Temporal lobe (tissue), 2 donors: ENCODE measurements around a stretch of chr13.

- RAMPAGE, long total RNA = no peak
Measured at GRCh38 chr13:26412161-26412764, 145.2 kb upstream of the WASF3 start.

- RAMPAGE, long total RNA = no peak
Measured at GRCh38 chr13:26968276-26969581, 202.9 kb downstream of the USP12 start.

DNA sequence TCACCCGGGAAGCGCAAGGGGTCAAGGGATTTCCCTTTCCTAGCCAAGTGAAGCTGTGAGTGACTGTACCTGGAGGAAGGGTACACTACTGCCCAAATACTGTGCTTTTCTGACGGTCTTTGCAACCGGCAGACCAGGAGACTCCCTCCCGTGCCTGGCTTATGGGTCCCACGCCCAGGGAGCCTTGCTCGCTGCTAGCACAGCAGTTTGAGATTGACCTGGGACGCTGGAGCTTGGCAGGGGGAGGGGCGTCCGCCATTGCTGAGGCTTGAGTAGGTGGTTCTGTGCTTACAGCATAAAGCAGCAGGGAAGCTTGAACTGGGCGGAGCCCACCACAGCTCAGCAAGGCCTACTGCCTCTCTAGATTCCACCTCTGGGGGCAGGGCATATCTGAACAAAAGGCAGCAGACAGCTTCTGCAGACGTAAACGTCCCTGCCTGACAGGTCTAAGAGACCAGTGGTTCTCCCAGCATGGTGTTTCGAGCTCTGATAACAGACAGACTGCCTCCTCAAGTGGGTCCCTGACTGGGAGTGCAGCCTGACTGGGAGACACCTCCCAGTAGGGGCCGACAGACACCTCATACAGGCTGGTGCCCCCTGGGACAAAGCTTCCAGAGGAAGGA lies 45.8 kb downstream of the USP12 start:
- RAMPAGE, long total RNA = no peak

DNA sequence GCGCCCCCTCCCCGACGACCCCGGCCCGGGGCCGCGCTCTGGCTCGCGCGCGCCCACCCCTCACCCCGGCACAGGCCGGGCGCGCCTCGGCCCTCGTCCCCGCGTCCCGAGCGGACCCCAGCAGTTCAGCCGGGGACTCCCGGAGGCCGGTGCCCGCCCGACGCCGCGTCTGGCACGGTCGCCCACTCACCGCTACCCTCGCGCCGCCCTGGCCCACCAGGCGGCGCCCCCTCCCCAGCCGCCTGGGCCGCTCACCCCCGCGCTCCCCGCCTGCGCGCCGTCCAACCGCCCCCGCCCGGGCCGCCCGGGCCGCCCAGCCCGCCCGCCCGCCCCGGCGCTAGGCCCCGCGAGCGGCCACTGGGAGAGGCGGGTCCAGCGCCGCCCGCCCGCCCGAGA lies 456 bp downstream of the USP12 start:
- RAMPAGE, long total RNA = no peak

DNA sequence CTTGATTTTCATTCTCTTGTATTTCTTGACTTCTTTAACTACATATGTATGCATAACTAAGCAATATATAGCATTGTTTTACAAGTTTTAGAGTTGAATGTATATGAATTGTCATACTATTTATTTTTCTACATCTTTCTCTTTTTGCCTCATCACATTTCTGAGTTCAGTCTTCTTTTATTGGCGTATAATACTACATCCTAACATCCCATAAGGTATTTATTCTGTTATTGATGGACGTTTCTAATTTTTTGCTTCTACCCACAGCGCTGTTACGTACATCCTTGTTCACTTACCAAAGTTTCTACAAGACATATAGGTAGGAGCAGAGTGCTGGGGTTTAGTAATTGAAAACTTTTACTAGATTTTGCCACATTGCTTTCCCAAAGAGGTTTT lies 707 bp upstream of the RPL21 start:
- RAMPAGE, long total RNA = no peak

GRCh38 chr13:27404516-27405291 lies 19.7 kb upstream of the GTF3A start:
- RAMPAGE, long total RNA = no peak

DNA sequence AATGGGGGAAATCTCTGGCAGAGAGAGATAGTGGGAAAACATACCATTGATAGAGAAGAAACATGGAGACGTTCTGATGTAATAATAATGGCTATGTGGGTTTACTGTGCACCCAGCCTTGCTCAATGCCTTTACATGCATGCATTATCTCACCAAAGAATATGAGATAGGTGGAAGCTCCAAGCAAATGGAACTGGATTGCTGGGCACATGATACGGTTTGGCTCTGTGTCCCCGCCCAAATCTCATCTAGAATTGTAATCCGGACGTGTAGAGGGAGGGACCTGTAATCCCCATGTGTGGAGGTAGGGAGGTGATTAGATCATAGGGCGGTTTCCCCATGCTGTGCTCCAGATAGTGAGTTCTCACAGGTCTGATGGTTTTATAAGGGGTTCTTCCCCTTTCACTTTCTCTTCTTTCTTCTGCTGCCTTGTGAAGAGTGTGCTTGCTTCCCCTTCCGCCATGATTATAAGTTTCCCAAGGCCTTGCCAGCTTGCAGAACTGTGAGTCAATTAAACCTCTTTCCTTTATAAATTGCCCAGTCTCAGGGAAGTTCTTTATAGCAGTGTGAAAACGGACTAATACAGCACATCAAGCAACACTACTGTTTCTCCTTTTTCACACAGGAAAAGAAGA lies 32.6 kb upstream of the MTIF3 start:
- RAMPAGE, long total RNA = no peak

DNA sequence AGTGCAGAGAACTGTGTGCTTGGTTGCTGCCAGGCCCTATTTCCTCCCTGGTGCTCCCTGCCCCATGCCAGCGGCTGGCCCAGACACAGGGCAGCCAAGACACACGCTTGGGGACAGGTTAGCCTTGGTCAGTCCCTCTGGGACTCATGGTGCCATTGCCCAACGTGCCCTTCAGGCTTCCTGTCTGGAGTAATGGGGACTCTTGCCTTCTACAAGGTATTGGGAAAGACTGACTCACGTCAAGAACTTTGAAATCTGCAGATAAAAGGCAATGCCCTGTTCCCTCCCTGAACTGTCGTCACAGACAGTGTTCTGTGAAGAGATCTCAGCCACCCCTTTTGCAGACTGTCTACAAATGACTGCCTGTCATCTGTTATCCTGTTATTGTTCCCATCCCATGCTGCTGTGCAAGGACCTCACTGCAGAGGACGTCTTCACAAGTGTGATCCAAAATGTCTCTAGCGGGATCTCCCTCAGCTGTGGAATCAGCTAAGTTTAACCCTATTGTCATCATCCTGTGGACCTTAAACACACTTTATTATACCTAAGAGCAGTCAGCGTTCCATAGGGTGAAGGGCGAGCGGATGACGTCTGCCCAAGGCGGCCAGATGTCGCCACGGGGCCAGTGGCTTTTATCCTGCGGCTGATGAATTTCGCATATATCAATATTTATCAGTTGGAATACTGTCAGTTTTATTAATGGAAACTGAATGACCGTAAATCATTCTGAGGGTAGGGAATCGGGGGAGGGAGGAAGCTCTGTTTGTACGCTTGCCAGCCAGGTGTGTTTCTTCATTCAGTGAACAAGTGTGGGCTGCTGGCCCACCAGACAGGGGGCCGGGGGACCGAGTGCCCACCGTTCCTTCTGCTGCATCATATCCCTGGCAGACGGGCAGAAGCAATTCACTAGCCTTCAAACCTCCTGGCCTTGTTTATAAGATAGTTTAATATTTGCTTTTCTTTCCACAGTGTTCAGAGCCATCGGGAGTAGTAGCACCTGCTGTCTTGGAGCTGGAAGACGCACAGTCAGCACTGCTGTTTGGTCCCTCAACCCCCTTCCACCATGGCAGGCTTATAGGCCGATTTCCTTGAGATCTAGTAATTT lies 59.2 kb downstream of the GSX1 start:
- RAMPAGE, long total RNA = no peak

- RAMPAGE, long total RNA = no peak
Measured at GRCh38 chr13:27952922-27953835, 15.9 kb downstream of the CDX2 start.

- RAMPAGE, long total RNA = no peak
Measured at GRCh38 chr13:27975579-27976190, 6.6 kb upstream of the CDX2 start.

- RAMPAGE, long total RNA = no peak
Measured at GRCh38 chr13:28099827-28100154, 585 bp downstream of the FLT3 start.

DNA sequence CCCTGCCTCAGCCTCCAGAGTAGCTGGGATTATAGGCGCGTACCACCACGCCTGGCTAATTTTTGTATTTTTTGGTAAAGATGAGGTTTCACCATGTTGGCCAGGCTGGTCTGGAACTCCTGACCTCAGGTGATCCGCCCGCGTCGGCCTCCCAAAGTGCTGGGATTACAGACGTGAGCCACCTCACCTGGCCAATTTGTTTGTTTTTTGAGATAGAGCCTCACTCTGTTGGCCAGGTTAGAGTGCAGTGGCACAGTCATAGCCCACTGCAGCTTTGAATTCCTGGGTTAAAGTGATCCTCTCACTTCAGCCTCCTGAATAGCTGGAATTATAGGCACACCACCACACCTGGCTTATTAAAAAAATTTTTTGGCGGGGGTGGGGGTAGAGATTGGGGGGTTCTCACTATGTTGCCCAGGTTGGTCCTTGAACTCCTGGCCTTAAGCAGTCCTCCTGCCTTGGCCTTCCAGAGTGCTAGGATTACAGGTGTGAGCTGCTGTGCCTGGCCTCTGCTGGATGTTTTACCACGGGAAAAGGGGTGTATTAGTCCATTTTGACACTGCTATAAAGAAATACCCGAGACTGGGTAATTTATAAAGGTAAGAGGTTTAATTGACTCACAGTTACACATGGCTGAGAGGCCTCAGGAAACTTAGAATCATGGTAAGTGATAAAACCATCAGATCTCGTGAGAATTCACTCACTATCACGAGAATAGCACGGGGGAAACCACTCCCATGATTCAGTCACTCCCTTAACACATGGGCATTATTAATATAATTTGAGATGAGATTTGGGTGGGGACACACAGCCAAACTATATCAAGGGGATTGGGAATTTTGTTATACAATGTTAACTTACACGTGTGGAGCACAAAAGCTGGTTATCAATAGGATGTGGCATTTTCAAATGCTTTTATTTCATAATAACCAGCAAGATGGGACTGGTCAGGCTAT lies 52.0 kb downstream of the PAN3 start:
- RAMPAGE, long total RNA = no peak

DNA sequence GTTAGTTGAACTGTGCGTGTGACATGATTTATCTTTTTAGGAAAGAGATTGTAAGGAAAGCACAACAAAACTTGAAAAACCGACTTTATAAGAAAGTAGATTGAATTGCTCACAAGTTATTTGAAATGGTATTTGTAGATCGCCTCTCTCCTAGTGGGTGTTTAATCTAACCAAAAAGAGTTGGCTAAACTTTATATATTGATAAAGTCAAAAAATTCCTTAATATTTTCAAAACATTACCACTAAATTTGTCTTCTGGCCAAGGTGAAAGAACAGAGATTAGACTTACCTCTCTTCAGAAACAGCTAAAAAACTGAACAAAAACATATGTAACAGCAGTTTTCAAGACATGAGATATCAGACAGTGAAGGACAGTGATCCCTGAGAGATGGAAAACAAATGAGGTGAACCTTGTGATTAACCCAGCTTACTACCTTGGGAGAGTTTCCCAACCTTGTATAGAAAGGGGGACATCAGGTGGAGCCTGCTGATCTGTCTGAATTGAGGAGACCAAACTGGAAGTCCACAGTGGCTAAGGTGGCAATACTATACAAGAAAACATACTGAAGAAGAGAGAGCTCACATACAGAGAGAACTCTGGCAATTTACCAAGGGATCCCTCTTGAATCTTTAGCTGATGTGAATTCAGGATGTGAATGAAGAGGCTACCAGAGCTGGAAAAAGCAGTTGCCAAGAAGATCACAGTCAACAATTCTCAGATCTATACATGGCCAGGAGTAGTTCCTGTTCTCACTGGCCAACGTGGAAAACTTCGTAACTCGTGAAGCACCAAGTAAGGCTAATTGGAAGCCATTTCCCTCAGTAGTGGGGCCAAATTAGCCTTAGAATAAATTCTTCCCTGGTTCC lies 73.3 kb downstream of the PAN3 start:
- RAMPAGE, long total RNA = no peak

DNA sequence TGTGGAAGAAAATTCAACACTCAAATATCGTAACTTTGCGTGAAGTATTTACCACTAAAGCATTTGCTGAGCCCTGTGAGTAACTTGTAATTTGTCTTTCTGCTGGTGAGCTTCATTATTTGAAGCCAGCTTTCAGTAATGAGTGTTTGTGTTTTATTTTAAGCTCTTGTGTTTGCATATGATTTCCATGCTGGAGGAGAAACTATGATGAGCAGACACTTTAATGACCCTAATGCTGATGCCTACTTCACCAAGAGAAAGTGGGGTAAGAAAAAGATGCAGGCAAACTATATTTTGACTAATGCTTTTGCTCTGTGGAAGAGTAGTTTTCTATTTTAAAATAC lies 128.8 kb downstream of the PAN3 start:
- RAMPAGE, long total RNA = no peak

- RAMPAGE, long total RNA = no peak
Measured at GRCh38 chr13:28429488-28430502, 65.1 kb downstream of the FLT1 start.

GRCh38 chr13:28430992-28431466 lies 63.9 kb downstream of the FLT1 start:
- RAMPAGE, long total RNA = no peak

DNA sequence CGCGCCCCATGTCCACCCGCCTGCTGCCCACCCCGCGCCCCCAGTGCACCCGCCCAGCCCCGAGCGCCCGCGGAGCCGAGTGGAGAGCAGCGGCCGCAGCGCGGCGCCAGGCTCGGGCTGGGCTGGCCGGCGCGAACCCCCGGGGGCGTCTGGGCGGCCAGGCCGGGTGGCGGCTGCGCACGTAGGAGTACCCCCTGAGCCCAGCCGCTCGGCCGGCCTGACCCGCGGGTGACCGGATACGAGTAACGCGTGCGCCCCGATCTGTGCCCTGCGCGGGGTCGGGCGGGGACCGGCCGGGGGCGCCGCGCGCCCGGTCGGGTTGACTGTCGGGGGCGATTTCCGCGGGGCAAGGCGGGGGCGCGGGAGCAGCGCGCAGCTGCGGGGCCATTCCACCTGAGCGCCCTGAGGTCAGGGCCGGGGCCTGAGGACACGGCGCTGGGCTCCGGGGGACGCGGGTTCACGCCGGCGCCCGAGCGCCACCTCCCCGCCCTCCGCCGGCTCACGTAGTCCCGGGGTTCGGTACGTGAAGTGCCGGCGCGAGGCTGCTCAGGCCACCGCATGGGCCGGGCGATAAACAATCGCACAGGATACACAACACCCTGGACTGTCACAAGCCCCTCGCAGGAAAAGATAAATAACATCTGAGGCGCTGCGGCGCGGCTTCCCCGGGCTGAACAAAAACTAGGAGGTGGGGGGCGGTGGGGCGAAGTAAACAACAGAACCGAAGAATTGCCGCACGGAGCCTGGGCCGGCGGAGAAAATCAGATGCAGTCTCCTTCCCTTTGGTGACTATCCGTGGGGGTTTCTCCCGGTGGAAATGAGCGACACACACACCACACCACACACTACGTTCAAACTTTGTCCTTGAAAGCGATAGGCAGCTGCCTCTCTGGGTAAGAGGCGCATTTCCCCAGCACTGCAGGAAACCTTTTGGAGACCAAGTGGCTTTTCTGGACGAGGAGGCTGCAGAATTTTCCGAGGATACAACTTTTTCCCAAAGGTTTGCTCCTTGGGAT lies 37.7 kb upstream of the FLT1 start:
- RAMPAGE, long total RNA = no peak

GRCh38 chr13:28640548-28641624 lies 18.0 kb upstream of the POMP start:
- RAMPAGE, long total RNA = no peak

GRCh38 chr13:28659277-28659959 lies 488 bp downstream of the POMP start:
- RAMPAGE, long total RNA = no peak

GRCh38 chr13:29125023-29125588 lies 305.0 kb downstream of the MTUS2 start:
- RAMPAGE, long total RNA = no peak